ENCODE measurements around a stretch of chr7.

DNA sequence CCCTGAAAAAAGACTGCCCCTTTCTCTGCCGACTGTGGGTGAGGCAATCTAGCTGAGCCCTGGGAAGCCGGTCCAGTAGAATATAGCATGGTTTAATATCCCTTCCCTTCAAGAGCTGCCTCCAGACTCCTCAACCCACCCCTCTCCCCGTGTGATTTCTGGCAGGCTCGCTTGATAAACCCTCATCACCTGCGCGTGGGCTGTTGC lies 1.9 kb upstream of the LRRC4 start:
- RRBS = no CpG with 5 or more reads among the region's 6 CpGs

DNA sequence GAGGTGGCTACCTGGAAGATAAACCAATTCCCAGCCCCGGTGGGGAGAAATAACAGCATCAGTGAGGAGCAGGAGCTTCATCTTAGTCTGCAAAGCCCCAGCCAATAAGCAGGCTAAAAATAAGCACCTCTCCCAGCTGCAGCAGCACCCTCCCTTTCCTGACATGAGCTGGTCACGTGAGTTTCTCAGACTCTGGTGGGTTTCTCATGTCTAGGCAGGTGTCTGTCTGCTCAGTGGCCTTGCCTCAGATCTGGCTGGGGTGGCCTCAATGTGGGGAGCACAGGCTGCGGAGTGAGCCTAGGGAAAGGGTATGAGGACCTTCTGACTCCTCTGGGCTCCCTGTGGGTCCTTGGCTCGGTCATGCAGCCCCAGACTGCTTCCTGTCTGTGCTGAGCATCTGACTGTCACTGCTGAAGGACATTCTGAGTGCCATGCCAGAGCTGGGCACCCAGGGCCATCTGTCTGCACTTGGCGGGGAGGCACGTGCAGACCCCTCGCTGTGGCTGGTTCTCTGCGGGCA lies 81.6 kb upstream of the LRRC4 start:
- RRBS = no CpG with 5 or more reads among the region's 8 CpGs

- RRBS = 17% methylated on average over 18 of the region's 34 CpGs
Measured at GRCh38 chr7:128201220-128201692, 39.8 kb upstream of the LEP start.

GRCh38 chr7:128271333-128272077 lies 30.4 kb downstream of the LEP start:
- RRBS = 78% methylated on average over 7 of the region's 48 CpGs

DNA sequence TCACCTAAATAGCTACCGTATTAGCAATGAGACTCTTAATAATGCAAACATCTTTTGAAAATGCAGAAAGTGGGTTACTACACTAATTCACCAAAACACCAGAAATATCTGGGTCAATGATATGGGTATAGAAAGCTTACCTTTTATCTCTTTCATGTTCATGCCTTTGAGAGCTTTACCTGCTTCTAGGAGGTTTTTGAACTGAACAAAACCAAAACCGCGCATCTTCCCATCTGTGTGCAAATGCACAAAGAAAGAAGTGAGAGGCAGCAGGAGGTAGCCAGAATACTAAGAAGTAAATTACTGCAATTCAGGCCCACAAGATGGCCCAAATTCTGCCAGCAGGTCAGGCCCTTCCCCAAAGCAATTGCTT lies 5.6 kb downstream of the RBM28 start:
- RRBS = no CpG with 5 or more reads among the region's 3 CpGs

GRCh38 chr7:128400224-128400723 lies 9.5 kb downstream of the IMPDH1 start:
- RRBS = no CpG with 5 or more reads among the region's 12 CpGs

DNA sequence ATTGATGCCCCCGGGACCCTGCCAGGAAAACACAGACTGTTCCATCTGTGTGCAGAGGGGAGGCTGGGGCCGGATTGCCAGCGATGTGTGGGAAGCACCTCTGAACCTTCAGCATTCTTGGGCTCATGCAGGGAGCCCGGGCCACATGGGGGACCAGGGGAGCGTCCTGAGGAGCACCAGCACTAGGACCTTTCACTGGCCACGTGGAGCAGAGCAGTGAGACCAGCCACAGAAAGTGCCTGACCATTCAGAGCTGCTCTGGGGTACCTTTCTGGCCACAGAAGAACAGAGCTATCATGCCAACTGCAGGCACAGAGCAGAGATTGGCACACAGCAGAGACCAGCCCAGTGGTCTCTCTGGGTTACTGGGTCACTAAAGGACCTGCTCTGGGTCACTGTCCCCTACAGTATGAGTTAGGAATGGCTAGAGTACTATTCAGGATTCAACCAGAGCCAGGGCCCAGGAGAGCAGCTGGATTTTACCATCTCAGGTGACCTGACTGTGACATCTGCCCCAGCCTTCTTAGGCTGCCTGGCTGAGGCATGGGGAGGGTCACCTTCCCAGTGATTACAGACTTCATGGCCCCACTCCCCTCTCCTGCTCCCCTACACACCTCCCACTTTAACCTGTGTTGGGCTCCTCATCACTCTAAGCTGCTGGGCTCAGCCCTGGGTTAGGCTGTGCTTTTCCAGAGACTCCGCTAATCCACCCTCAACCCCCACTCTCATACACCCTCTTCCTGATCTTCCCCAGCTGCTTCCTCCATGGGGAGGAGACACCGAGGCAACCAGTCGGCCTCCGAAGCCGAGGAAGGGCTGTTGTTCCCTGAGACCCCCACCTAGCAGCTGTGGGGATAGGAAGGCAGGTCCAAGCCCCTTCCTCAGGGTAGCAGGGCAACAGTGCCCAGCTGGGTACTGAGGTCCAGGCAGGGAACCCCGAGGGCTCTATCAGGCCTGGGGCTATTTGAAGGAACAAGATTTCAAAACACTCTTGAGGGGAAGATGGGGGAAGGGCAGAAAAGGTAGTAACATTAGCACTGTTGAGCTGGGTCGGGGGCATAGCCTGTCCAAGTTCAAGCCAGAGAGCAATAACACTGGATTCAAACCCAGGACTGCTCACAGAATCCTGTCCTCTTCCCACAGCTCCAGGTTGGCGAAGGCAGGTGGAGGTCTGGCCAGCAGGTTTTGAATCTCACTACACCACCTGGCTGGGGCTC lies 2.1 kb downstream of the IMPDH1 start:
- RRBS = 56% methylated on average over 4 of the region's 14 CpGs

- RRBS = no CpG with 5 or more reads among the region's 11 CpGs
Measured at GRCh38 chr7:128457489-128457986, 1.9 kb downstream of the HILPDA start.

DNA sequence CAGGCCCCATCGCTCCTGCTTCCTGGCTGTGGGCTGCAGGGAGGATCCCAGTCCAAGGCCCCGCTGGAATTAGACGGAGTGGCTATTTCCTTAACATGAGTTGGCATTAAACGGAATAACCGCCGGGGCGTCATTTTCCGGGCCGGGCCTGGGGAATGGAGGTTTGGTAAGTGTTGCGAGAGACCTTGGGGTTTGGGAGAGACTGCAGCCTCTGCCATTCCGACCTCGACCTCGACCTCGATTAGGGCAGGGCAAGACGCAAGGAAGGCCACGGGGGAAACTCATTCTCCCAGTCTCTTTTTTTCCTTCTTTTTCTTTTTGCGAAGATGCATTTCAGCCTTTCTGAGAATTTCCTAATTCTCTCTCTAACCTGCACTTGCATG lies 55.6 kb downstream of the METTL2B start:
- RRBS = no CpG with 5 or more reads among the region's 17 CpGs

DNA sequence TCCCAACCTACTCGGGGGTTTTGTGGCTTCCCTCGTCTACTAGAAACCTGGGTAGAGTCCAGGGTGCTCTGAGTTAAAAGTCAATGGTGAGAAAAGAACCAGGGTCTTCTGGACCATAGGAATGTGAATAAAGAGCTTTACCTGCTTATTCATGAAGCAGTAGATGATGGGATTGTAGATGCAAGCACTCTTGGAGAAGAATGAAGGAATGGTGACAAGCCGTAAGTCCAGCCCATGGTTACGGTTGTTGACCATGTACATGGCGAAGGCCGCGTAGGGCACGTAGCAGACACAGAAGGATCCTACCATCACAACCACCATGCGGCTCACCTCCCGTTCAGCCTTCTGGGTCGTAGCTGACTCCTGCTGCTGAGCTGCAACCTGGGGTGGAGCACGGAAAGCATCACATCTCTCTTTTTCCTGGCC lies 2.1 kb downstream of the OPN1SW start:
- RRBS = no CpG with 5 or more reads among the region's 12 CpGs

- RRBS = no CpG with 5 or more reads among the region's 10 CpGs
Measured at GRCh38 chr7:128792588-128793157, 905 bp downstream of the CCDC136 start.

DNA sequence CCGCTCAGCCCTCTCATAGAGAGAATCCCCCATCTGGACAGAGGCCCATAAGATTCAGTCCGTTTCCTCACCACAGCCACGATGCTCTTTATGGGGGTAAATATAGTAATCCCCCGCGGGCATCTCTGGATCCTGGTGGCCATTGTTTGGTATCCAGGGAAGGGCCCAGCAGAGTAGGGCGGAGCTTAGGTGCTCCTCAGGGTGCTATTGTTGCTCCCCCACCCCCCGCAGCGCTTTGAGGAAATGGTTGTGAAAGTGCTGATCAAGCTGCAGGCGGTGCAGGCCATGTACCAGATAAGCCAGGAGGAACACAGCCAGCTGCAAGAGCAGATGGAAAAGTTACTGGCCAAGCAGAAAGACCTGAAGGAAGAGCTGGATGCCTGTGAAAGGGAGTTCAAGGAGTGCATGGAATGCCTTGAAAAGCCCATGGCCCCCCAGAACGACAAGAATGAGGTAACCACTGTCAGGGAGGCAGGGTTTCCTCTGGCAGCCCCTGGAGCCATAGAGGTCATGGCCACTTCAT lies 17.7 kb upstream of the FLNC start:
- RRBS = no CpG with 5 or more reads among the region's 10 CpGs

DNA sequence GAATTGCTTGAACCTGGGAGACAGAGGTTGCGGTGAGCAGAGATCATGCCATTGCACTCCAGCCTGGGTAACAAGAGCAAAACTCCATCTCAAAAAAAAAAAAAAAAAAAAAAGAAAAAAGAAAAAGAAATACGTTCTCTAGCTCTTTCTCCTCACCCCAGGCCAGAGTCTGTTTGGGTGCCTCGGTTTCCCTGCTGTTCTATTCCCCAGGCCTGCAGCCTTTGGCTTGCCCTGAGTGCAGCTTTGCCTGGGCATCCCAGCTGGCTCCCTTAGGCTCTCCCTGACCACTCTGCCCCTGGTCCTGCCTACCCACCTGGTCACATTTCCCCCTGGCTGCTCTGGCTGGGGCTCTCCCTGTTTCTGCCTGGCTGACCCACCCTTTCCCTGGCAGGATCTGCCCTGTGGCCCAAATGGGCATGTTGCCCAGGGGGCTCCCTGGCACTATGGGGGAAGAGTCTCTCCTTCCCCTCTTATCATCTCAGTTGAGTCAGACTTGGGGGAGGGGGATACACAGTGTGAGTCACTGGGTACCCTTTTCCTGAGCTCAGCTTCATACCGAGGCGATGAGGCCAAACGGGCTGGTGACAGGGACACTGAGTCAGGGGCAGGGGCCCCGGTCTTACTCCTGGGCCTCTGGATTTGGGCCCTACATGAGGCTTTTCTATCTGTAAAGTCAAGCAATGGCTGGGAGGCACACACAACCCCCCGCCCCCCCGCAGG lies 915 bp upstream of the FLNC start:
- RRBS = no CpG with 5 or more reads among the region's 9 CpGs

GRCh38 chr7:128835794-128836342 lies 5.7 kb downstream of the FLNC start:
- RRBS = no CpG with 5 or more reads among the region's 7 CpGs

DNA sequence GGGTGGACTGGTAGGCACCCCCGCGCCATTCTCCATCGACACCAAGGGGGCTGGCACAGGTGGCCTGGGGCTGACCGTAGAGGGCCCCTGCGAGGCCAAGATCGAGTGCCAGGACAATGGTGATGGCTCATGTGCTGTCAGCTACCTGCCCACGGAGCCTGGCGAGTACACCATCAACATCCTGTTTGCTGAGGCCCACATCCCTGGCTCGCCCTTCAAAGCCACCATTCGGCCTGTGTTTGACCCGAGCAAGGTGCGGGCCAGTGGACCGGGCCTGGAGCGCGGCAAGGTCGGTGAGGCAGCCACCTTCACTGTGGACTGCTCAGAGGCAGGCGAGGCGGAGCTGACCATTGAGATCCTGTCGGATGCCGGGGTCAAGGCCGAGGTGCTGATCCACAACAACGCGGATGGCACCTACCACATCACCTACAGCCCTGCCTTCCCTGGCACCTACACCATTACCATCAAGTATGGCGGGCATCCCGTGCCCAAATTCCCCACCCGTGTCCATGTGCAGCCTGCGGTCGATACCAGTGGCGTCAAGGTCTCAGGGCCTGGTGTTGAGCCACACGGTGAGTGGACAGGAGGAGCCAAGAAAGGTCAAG lies 14.6 kb downstream of the FLNC start:
- RRBS = 98% methylated on average over 7 of the region's 30 CpGs

GRCh38 chr7:128933566-128933973 lies 4.2 kb upstream of the IRF5 start:
- RRBS = no CpG with 5 or more reads among the region's 7 CpGs

DNA sequence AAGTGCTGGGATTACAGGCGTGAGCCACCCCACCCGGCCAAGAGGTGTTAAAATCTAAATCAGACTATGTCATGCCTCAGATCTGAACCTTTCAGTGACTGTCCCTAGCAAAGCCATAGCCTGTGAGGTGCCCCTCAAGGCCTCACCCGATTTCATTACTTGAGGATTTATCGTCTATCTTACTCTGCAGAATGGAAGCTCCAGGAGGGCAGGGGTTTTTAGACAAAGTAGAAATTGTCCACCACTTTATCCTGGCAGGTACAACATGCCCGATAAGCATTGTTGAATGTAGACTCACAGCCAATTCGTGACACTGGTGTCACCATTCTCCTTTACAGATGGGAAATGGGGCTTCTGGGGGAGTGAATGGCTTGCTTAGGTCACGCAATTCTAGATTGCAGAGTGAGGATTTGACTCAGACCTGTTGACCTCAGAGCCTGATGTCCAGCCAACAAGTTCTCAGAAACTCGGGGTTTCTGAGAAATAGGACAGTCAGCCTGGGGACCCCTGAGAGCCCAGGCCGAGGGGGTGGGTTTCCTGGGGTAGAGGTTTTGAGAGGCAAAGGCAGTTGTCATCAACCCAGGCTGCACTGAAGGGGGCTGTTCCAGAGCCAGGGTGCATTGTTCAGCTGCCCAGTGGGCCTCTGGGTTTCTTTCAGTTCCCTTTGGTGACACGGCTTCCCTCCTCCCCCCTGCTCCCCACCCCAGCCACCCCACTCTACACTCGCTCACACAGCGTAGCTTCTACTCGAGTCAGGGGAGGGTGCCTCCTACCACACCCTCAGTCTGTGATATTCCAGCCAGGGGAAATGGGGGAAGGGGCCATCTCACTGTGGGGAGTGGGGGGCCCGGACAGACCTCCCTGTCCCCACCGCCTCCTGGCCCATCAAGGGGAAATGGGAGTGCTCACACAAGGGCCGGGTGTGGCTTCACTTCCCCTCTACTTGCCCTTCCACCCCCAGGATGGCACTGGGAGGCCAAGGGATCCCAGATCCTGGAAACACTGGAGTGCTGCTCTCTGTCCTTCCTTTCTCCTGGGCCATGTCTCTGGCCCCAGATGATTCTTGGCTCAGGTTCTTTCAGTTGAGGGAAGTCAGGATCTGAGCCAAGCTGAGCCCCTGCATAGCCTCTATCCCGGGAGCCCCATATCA lies 3.0 kb upstream of the IRF5 start:
- RRBS = 12% methylated on average over 3 of the region's 17 CpGs

DNA sequence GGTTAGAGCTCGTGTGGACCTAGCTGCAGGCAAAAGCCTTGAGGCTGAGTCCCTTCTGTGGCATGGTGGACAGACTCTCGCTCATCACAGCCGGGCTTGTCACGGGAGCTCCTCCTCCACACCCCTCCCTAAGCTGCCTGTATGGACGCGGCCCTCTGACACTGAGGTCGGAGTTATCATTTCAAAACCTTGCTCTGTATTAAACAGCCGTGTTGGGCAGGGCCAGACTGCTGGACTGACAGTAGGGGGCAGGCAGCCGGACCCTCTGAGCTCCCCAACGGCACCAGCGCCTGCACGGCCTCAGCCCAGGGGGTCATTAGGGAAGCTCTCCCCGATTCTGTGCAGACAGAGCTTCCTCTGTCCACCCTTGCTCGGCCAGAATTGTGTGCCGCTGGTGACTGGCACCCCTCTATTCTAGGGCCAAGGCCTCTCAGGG lies 2.3 kb downstream of the IRF5 start:
- RRBS = no CpG with 5 or more reads among the region's 15 CpGs

DNA sequence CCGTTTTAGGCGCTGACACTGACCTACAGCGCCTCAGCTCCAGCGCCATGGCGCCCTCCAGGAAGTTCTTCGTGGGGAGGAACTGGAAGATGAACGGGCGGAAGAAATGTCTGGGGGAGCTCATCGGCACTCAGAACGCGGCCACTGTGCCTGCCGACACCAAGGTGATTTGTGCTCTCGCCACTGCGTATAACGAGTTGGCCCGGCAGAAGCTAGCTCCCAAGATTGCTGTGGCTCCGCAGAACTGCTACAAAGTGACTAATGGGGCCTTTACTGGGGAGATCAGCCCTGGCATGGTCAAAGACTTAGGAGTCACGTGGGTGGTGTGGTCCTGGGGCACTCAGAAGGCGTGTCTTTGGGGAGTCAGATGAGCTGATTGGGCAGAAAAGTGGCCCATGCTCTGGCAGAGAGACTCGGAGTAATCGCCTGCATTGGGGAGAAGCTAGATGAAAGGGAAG lies 1.1 kb upstream of the TNPO3 start:
- RRBS = no CpG with 5 or more reads among the region's 21 CpGs

DNA sequence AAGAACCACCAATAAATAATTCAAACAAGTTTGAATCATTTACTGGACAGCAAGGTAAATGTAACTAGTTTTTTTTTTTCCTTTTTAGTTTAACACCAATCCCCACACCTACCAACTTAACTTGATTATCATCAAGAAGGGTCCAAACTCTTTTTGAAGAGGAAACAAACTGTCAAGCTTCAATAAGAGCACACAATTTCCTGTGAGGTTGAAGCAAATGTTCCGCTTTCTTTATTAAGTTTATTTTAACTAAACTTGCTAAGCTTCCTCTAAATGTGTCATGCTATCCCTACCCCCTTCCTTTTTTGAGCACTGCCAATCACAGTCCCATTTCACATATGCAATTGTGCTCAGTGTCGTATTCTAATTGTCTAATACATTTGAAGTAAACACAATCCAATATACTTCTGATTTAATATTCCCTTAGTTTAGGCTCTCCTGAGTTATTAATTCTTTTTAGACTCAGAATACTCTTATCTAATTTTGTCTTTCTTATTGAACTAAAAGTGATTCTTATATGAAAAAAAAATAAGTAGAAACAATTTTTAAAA lies 7.2 kb upstream of the TSPAN33 start:
- RRBS = no CpG with 5 or more reads among the region's 2 CpGs

All from HL-60 (cell line).